SEM (cell line): Measurements from ENCODE around the genes WDR83 and GCDH.

- PRO-cap, result no peak
These were observed 22.6 kb downstream of the ZNF136 start for GRCh38 chr19:12185380-12186000.

GRCh38 chr19:12525194-12525810 lies 26.0 kb downstream of the ZNF564 start:
- PRO-cap, result no peak

DNA sequence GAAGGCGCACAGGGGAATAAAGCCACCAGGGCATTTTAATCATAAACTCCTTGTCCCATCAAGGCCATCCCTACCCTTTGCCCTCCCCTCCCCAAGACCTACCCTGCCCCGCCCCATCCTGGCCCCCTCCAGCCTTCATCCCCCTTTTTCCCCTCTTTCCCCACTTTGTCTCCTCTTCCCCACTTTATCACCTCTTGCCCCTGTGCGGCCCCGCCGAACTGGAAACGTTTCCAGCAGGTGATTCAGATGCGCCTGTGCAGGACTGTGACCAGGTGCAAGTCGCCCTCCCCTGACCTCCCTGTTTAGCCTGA lies 25.8 kb downstream of the ZNF791 start:
- PRO-cap, result no peak

DNA sequence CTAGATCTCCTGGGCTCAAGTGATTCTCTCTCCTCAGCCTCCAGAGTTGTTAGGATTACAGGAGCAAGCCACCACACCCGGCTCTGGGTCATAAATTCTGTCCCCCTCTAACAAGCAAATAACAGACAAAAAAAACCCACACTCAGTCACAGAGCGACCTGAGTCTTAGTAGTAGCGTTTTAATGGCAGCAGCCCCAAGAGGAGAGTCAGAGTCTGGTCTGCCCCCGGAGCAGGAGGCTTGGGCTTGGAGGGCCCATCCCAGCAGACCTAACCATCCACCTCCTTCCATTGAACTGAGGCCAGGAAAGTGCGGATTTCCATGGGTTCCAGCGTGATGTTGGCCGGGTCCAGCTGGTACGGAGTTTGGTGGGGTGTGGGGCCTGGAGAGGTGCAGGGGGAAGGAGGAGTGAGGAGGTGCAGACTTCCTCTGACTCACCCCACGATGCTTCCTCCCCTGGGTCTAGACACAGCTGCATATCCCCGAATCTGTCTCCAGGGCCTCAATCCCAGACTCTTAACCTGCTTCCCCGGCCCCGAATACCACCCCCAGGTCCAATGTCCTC lies 20.1 kb downstream of the MAN2B1 start:
- PRO-cap, result no peak

- PRO-cap, result bidirectional peak, plus-strand start at chr19:12666844, minus-strand start at chr19:12666742
These were observed at the start of gene WDR83 for GRCh38 chr19:12666607-12667460. Gene WDR83 (plus strand): TSS chr19:12666807.

- PRO-cap, result no peak
These were observed 741 bp downstream of the WDR83OS start for GRCh38 chr19:12668475-12668873.

GRCh38 chr19:12668874-12669272 lies 342 bp downstream of the WDR83OS start:
- PRO-cap, result no peak

- PRO-cap, result unidirectional peak, minus-strand start at chr19:12736877; bidirectional peak, plus-strand start at chr19:12737514, minus-strand start at chr19:12737138
These were observed 468 bp upstream of the GET3 start for GRCh38 chr19:12736645-12737413.

GRCh38 chr19:12752159-12752852 lies 715 bp downstream of the BEST2 start:
- PRO-cap, result no peak

DNA sequence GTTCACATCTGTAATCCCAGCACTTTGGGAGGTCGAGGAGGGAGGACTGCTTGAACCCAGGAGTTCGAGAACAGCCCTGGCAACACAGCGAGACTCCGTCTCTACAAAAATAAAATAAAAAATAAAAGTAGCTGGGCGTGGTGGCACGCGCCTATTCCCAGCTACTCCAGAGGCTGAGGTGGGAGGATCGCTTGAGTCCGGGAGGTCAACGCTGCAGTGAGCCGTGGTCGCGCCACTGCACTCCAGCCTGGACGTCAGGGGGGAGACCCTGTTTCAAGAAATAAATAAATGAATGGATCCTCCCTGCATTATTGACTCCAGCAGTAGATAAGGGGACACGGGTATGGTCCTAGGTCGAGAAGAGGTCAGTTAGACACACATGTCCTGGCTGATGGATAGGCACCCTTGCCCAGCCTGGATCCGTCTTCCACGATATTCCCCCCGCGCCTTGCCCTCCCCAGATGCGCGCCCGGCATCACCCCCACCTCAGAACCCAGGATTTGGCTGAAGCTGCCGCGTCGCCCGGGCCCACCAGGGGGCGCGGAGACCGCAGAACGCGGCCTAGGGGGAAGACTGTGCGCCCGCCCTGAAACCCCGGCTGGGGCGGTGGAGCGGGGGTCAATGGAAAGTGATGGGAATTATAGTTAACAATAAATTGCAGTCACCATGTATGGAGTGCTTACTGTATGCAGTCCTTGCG lies 2.0 kb upstream of the HOOK2 start:
- PRO-cap, result unidirectional peak, plus-strand start at position 589 of the sequence

DNA sequence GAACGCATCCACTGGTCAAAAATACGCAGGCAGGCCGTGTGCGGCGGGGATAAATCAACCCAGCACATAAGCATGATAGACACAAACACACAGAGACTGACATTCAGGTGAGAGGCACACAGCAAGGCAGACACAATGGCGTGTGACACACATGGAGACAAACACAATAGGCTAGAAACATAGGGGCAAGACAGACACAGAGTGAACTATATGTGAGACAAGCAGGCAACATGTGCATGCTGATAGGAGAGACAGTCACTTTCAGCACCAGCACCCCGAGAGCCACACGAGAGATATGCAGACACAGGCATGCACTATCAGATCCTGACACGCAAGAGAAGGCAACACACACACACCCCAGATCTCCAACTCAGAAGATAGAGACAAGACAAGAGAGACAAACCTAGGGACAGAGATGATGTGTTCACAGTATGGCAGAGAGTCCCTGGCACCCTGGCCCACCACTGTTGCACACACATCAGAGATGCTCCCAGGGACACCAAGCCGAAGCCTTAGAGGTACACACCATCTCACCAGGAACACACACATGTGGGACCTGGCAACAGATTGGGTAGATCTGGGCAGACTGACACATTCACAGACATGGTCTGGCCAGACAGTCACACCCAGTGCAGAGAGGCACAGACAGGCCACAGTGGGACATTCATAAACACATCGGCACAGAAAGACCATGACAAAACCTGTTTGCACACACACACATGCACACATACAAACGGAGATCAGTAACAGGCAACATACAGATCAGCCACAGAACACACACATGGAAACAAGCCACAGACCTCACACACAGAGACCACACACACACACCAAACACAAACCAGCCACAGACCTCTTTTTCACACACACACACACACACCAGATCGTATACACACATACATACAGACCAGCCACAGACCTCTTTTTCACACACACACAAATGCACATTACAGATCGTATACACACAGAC lies 6.6 kb upstream of the JUNB start:
- PRO-cap, result no peak

- PRO-cap, result no peak
These were observed 3.3 kb downstream of the JUNB start for GRCh38 chr19:12794501-12795081.

- PRO-cap, result no peak
These were observed 486 bp upstream of the RNASEH2A start for GRCh38 chr19:12805872-12806323.

GRCh38 chr19:12838816-12839493 lies 640 bp downstream of the MAST1 start:
- PRO-cap, result no peak

- PRO-cap, result unidirectional peak, plus-strand start at chr19:12890453; bidirectional peak, plus-strand start at chr19:12891180, minus-strand start at chr19:12890817; unidirectional peak, plus-strand start at chr19:12891220
These were observed at the start of gene GCDH for GRCh38 chr19:12890133-12891403. Gene GCDH (plus strand): TSS chr19:12891160.

DNA sequence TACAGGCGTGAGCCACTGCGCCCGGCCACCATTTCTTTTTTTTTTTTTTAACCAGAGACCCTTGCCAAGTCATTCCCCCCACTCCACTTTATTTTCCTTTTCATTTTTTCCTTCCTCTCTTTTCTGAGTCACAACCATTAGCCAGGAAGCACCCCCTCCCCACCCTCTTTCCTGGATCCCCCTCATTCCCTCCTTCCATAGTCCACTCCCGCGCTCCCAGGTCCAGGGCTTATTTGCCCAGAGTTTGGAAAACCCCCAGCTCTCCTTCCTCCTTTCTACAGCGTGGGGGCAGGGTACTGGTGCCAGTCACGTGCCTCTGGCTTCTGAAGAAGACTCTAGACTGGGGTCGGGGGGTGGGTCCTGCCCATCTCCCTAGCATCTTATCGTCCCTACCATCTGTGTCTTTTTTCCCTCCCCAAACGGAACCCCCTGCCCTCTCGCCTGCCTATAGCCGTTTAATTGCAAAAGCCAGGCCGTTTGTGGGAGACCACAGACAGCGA lies 1.1 kb upstream of the CALR start:
- PRO-cap, result bidirectional peak, plus-strand start outside the sequence, minus-strand start at position 457 of the sequence

DNA sequence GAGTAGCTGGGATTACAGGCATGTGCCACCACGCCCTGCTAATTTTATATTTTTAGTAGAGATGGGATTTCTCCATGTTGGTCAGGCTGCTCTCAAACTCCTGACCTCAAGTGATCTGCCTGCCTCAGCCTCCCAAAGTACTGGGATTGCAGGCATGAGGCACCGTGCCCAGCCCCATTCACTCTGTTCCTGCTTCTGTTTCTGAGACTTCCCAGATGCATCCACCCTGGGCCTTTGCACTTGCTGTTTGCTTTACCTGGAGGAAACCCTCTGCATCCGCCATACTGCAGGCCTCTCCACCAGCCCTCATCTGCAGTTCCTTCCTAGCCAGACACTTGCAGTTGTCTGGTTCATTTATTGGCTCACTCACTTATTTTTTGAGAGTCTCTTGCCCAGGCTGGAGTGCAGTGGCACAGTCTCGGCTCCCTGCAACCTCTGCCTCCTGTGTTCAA lies 5.4 kb downstream of the GADD45GIP1 start:
- PRO-cap, result no peak

DNA sequence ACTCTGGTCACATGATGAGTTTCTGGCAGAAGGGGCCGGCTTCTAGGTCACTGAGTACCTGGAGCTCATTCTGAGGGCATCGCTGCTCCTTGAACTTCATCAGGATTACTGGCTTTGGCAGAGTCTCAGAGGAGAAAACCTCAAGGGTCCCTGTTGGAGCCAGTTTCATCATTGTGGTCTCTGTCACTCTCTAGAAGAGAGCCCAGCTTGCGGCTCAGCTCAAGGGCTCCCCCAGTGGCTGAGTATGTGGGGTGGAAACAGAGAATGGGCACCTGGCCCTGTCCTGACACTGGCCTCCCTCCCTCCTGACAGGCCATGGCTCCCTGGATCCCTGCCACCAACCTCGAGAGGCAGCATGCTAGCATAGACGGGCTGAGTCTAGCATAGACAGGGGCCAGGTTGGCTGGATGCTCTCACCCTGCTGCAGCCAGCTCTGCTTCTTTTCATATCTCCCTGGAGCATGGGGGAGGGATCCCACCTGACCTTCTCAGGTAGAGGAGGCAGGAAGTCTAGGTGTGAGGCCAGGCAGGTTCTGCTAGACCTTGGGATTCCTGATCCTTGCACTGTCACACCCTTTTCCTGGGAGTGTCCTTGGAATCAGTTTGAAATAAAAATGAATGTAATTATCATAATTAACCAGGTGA lies 38.9 kb downstream of the NFIX start:
- PRO-cap, result no peak

DNA sequence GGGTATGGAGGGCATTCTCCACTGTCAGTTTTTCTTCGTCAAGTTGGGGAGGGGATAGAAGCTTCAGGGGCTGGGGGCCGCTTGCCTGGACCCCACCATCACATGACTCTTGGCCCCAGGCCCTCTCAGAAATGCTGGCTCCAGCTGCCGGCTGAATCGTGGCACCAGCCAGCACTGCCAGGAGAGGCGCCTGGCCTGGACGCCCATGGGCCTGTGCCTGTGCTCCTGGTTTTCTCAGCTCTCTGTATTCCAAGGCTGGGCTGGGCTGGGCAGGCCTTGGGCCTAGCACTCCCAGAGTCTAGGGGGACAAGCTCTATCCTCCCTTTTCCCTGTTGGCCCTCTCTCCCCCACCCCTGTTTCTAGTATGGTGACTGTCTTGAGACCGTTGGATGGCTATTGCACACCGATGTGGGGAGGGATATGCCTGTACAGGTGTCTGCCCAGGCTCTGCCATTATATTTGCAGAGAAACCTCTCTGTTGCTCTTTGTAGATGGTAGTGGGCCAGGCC lies 38.5 kb downstream of the LYL1 start:
- PRO-cap, result no peak

- PRO-cap, result no peak
These were observed 20.7 kb downstream of the LYL1 start for GRCh38 chr19:13081978-13082269.